NALM6 (cell line): ENCODE results near the gene CD320.

DNA sequence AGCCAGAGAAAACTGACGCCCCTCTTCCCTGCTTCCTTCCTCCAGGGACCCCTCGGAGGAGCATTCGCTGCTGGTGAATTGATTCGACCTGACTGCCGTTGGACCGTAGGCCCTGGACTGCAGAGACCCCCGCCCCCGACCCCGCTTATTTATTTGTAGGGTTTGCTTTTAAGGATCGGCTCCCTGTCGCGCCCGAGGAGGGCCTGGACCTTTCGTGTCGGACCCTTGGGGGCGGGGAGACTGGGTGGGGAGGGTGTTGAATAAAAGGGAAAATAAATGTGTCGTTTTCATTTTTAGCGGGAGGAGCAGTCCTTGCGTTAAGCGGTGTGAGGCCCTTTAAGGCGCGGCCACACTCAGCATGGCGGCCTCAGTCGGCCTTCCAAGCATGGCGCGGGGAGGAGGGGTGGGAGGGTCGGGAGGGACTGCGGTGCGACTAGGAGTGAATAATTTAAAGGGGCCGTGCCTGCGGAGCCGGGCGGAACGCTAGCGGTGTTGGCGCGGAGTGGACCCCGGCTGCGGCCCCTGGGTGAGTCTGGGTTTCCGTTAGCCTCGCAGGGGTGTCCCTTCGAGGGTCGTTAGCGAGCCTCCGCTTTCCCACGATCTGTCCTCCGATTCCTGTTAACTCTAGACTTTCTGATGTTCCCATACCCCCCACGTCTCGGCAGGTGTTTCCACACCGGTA, 1.7 kb upstream of the PNPLA6 start:
- PRO-cap: no peak

DNA sequence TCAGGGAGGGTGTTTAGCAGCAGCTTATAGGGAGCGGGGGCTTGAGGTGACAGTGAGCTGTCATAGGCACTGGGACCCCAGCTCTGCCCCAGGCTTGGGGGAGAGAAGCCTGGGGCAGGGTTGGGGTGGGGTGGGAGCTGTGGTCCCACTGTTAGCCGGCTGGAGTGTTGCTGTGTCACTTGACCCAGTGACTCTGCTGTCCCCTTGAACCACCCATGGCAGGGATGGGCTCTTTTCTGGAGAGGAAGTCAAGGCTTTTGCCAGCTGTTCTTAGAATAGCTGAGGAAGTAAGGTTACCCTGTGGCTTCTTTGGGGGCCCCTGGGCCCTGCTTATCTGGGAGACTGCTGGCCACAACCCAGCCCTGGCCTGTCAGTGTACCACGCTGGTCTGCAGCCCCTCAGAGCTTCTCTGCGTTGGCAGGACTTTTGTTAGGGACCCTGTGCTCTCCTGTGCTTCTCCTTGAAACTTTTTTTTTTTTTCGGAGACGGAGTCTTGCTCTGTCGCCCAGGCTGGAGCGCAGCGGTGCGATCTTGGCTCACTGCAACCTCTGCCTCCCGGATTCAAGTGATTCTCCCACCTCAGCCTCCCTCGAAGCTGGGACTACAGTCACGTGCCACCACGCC, 9.2 kb downstream of the PNPLA6 start:
- PRO-cap: no peak

DNA sequence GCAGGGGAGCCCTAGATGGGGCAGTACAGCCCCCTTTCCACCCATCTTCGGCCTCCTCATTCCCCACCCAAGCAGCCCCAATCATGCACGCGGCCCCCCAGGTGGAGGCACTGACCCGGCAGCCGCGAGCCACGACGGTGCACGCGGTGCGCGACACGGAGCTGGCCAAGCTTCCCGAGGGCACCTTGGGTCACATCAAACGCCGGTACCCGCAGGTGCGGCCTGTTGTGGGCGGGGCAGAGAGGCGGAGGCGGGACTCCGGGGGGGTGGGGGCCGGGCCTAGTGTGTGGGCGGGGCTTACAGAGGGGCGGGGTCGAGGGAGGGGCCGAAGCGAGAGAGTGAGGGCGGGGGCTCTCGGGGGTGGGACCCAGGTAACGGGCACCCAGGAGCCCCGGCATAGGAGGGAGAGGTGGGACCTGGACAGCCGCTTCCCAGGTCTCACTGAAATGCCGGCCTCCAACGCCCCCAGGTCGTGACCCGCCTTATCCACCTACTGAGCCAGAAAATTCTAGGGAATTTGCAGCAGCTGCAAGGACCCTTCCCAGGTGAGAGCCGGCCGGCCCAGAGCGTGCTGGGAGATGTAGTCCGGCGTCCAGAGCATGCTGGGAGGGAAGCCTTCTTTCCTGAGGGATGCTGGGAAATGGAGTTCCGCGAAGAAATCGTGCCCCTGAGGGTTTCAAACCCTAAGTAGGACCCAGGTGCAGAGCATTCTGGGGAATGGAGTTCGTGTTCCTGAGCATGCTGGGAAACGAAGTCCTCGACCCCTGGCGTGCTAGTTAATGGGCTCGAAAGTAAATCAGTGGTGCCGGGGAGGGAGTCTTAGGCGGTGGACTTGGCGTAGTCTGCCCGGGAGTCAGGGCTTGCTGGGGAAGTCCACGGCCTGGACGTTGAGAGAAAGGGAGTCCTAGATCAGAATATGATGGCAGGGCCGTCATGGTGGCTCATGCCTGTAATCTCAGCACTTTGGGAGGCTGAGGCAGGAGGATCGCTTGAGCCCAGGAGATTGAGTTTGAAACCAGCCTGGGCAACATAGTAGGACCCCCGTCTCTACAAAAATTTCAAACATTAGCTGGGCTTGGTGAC, 15.7 kb downstream of the PNPLA6 start:
- PRO-cap: no peak

DNA sequence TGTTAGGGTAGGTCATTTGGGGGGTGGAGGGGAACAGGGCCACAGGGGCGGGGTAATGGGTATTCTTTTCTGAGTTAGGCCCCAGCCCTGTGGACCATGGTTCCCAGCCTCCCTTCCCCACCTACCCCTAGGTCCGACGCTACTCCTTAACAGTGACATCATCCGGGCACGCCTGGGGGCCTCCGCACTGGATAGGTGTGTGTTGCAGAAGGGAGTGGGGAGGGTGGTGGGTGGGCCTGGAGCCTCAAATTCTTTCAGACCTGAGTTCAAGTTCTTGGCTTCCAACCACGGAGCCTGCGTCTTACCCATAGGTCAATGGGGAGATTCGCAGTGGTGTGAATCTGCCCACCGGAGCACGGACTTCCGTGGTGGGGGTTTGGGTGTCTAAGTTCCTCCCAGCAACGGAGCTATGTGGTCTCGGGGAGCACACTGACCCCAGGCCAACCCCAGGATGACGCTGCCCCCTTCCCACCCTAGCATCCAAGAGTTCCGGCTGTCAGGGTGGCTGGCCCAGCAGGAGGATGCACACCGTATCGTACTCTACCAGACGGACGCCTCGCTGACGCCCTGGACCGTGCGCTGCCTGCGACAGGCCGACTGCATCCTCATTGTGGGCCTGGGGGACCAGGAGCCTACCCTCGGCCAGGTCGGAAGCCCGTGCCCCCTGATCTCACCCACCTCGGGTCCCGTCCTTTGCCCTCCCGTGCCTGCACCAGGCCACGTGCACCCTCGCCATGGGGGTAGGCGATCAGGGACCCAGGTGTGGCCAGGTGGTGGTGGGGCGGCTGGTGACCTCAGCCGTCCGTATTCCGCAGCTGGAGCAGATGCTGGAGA, 18.8 kb downstream of the PNPLA6 start:
- PRO-cap: no peak

GRCh38 chr19:7605062-7605817, 9.6 kb downstream of the CAMSAP3 start:
- PRO-cap: no peak

- PRO-cap: no peak
Observed at GRCh38 chr19:7618028-7618334, 11.4 kb downstream of the XAB2 start.

DNA sequence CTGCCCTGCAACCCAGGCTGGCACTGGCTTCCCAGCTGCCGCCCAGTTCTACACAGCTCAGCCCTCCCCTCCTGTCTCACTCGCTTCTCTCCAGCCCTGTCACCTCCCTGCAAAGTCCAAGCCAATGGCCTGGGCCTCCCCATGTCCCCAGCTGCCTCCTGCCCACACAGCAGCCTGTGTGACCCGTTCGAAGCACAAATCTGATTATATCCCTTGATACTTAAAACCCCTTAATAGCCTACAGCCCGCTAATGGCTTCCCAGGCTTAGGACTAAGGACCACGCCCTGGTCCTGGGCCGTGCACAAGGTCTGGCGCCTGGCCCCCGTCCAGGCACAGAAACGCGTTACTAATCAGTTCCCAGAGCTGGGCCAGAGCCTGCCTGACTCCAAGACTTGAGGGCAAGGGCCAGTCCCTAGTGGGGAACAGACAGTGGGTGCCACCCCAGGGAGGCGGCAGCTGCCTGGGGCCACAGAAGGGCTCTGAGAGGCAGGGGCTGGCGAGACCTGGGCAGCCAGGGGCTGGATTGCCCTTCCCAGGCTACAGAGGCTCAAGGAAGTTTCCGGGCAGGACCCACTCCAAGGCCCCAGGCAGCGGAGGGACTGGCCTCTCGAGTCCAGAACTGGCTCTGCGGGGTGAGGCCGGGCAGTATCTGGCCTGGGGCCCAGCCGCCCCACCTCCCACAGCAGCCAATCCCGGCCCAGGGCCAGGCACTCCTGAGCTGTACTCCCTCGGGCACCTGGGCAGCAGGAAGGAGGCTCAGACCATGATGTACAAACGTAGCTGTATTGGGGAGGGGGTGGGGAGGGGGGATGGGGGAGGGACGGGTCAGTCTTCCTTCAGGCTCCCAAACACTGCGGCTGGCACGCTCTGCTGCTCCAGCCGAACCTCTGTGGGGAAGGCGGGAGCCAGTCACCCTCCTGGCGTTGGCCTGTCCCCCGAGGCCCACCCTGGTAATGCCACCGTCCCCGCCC, 10.3 kb downstream of the XAB2 start:
- PRO-cap: no peak

DNA sequence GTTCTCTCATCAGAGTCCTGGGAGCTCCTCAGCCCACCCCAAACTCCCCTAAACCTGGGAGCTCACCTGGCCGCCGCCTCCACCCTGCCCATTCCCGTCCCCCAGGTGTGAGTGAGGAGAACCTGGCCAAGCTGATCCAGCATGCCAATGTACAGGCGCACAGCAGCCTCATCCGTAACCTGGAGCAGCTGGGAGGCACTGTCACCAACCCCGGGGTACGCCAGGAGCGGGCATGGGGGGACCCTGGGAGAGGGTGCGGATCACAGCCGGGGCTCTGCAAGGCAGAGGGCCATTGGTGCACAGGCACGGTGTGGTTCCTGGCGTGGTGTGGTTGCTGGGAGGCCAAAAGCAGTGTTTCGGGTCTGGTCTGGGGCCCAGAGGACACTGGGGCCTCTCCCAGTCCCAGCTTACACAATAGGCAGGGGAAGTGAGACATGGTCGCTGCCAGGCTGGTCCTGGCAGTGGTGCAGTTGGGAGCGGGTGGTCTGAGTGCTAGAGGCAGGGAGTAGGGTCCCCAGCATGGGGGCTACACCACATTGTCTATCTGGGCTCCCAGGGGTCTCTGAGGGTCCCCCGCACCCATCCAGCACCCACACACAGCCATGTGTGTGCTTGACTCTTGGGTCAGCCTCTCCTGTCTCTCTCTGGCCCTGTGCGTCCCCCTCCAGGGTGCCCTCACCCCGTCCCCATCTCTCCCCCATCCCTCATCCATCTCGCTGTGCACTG, 8.3 kb downstream of the STXBP2 start:
- PRO-cap: no peak

DNA sequence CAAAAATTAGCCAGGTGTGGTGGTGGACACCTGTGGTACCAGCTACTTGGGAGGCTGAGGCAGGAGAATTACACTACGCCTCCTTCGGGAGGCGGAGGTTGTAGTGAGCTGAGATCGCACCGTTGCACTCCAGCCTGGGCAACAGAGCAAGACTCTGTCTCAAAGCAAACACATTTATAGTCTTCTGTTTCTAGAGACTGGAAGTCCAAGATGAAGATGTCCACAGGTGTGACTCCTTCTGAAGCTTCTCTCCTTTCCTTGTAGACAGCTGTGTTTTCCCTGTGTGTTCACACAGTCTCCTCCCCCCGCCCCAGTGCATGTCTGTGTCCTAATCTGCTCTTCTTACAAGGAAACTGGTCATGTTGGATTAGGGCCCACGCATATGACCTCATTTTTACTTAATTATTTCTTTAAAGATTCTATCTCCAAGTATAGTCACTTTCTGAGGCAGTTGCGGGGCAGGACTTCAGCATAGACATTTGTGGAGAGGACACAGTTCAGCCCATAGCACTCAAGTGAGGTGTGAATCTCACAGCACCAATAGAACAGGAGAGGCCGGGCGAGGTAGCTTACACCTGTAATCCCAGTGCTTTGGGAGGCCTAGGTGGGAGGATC, 12.4 kb downstream of the STXBP2 start:
- PRO-cap: no peak

- PRO-cap: no peak
Observed at GRCh38 chr19:7658238-7658899, 10.5 kb upstream of the RETN start.

DNA sequence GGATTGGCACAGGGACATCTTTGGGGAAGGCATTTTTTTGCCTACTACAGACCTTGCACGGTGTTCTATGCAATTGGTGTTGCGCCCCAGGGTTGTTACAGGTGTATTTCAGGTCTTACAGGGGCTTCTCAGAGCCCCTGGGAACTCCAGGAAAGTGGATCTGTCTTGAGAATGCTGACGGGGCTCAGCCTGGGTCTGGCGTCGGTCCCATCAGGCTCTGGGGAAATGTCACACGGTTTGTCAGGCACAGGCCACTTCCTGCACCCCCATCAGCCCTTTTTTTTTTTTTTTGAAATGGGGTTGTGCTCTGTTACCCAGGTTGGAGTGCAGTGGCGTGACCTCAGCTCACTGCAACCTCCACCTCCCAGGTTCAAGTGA, 13.3 kb downstream of the CLEC4G start:
- PRO-cap: no peak

GRCh38 chr19:7729016-7729566, 2.8 kb downstream of the CLEC4G start:
- PRO-cap: no peak

- PRO-cap: no peak
Observed at GRCh38 chr19:7851232-7852033, 21.4 kb downstream of the EVI5L start.

GRCh38 chr19:7862759-7863198, 11.4 kb downstream of the PRR36 start:
- PRO-cap: no peak

DNA sequence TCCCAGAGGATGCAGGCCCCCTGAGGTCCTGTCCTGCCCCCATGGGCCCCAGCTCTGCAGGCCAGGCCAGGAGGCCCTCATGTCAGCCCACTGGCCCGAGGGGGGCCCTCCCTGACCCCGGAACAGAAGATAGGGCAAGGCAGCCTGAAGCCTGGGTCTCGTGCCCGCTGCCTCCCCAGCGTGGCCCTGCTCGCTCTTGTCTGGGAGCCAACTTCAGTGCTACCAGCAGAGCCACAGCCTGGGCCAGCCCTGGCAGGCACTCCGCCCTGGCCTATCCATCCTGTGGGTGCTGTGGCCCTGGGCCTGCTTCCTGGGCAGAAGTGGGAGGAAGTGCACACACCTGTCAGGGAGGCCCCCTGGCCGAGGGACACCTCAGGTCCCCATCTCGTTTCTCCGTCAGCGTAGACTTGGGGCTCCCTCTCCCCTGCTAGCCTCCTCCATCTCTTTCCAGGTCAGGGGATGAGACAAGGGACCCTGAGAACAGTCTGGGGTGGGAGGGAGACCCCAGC, 5.5 kb downstream of the MAP2K7 start:
- PRO-cap: no peak

DNA sequence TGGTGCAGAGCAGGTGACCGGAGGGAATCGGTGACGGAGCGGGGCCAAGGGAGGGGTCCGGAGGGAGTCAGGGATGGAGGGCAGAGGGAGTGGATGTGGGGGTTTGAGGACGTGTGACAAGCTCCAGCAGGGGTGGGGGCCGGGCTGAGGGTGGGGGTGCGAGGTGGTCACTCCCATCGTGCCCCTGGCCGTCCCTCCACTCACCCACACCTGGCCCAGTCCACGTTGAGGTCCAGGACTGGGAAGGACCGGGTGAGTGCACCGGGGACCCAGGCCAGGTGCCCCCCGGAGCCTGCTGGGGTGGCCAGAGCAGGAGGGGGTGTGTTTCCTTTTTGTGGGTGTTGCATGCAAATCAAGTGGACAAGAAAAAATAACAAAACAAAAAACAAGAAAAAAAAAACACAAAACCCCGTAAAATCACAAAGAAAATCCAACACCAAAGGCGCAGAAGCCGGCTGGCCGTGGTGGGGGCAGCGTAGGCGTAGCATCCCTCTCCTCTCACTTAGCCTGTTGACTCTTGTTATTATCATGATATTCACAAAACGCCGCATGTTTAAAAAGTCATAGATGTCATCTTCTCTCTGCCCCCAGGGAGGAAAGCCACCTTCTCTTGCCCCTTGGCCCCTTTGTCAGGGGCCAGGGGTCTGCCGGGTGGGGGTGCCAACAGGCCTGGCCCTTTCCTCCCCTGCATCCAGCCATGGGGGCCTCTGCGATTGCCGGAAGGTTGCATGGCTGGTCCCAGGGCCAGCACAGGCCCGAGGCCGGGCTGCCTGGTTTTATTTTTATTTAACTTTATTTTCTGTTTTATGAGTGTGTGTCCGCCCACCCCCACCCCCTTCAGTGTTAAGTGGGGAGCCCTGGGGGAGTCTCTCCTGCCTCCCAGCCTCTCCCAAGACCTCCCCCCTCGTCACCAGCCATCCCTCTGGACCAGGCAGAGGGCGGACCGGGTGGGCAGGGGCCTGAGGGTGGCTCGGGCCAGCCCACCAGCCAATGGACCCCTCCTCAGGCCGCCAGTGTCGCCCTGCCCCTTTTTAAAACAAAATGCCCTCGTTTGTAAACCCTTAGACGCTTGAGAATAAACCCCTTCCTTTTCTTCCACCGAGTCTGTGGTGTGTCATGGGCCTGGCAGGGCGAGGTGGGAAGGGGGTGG, 874 bp upstream of the TGFBR3L start:
- PRO-cap: no peak

DNA sequence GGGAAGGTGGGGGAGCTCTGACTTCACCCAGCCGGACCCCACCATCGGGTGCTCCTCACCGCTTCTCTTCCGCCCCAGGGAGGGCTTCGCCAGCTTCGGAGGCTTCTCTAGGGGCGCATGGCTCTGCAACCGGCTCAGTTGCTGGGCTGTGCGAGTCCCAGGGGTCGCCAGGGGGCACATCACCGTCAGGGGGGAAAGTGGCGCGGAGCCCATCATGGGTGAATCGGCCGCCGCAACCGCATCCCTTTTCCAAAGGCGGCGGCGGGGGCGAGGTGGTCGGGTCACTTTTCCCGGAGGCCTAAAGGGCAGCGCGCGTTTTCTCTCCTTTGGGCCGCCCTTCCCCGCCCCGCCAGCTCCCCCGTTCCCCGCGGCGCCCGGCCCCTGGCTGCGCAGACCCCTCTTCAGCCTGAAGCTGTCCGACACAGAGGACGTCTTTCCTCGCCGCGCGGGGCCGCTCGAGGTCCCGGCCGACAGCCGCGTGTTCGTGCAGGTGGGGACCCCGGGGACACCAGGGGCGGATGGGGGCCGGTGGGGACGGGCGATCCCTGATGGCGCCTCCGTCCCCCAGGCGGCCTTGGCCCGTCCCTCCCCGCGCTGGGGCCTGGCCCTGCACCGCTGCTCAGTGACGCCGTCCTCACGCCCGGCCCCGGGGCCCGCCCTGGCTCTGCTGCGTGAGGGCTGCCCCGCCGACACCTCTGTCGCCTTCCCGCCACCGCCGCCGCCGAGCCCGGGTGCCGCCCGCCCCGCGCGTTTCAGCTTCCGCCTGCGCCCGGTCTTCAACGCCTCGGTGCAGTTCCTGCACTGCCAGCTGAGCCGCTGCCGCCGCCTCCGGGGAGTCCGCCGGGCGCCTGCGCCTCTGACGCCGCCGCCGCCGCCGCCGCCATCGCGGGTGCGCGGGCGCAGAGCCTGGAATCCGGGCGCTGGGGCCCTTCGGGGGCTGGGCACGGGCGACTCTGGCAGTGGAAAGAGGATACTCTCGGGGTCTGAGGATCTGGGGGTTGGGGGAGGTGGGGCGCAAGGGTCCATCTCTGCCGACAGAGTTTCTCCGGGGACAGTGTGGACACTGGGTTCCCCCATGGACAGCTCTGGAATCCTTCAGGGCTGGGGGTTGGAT, 1.8 kb downstream of the TGFBR3L start:
- PRO-cap: bidirectional peak, plus-strand start at position 883 of the sequence, minus-strand start at position 725 of the sequence

- PRO-cap: no peak
Observed at GRCh38 chr19:7933843-7934497, 8.0 kb upstream of the CTXN1 start.

DNA sequence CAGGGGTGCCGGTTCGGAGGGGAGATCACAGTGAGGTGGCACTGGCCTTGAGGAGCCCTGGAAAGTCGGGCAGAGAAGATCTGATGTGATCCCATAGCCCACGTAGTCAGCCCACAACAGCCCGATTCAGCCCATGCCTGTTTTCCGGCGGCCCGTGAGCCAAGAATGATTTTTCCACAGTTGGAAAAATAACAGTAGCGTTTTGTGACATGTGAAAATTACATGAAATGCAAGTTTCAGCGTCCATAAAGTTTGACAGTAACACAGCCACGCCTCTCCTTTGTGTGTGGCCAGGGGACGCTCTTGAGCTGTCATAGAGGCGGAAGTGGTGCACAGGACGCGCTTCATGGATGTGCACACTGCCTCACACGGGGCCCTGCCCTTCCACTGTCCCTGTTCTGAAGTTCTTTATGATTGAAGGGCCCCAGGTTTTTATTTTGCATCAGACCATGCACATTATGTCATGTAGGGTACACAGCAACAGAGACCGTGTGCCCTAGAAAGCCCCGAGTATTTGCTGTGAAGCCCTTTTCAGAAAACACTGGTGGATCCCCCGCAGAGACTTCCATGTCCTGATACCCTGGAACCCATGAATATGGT, 12.4 kb upstream of the ELAVL1 start:
- PRO-cap: unidirectional peak, plus-strand start at position 331 of the sequence

GRCh38 chr19:8307662-8308515, at the start of gene CD320:
TSS of gene CD320 (minus strand) at chr19:8308358.
- PRO-cap: bidirectional peak, plus-strand start at chr19:8308143, minus-strand start at chr19:8308030; unidirectional peak, minus-strand start at chr19:8308352